ENCODE results near the gene AGAP1.

GRCh38 chr2:235000718-235001596, 49.1 kb downstream of the SH3BP4 start:
- PRO-cap, 4 experiments, result peak in 4 of 4 experiments; most common plus-strand start chr2:235001000 (in 2); most common minus-strand start chr2:235000897 (in 4)
- RAMPAGE, long total RNA, 2 experiments, result no peak in any of the 2 experiments

- PRO-cap, 4 experiments, result peak in 2 of 4 experiments; most common plus-strand start chr2:235008727 (in 1); most common minus-strand start chr2:235008631 (in 2)
- RAMPAGE, long total RNA, 2 experiments, result no peak in any of the 2 experiments
Measured at GRCh38 chr2:235008349-235009236, 56.8 kb downstream of the SH3BP4 start.

- PRO-cap, 4 experiments, result peak in 2 of 4 experiments; most common minus-strand start chr2:235031540 (in 2)
- RAMPAGE, long total RNA, 2 experiments, result no peak in any of the 2 experiments
Measured at GRCh38 chr2:235031306-235031982, 79.6 kb downstream of the SH3BP4 start.

DNA sequence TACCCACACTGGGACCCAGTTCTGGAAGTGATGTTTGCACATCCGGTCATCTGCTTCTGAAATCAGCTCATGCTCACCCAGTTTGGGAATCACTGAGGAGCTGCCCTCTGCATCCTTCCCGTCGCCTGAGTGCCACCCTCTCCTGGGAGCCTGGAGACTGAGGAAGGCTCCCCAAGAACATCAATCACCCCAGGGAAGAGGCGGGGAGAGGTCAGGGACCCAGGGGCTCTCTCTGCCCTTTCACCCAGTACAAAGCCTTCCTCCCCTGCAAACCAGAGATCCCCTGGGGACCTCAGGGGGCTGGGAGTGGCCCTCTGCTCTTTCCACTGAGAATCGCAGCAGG, 150.5 kb upstream of the AGAP1 start:
- PRO-cap, 4 experiments, result no peak in any of the 4 experiments
- RAMPAGE, long total RNA, 2 experiments, result no peak in any of the 2 experiments

DNA sequence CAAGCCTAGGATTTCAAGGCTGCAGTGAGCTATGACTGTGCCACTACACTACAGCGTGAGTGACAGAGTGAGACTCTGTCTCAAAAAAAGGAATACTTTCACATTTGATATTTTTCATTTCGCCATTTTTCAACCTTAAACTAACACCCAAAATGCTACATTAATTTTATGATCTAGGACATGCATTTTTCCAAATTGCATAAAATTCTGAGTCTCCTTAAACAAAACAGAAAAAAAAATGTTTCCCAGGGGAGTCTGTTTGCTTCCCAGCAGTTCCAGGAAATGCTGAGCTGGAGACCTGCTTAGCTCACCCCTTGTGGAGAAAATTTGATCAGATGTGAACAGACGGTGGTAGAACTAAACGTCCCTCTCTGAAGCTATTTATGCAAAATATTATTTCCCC, 75.0 kb upstream of the AGAP1 start:
- PRO-cap, 4 experiments, result no peak in any of the 4 experiments
- RAMPAGE, long total RNA, 2 experiments, result no peak in any of the 2 experiments

GRCh38 chr2:235493491-235494393, at the start of gene AGAP1:
Gene AGAP1, plus strand, starts transcription at chr2:235494043.
- PRO-cap, 4 experiments, result peak in 4 of 4 experiments; most common plus-strand start chr2:235494311 (in 3); most common minus-strand start chr2:235493855 (in 3)
- RAMPAGE, long total RNA, 2 experiments, result no peak in any of the 2 experiments

DNA sequence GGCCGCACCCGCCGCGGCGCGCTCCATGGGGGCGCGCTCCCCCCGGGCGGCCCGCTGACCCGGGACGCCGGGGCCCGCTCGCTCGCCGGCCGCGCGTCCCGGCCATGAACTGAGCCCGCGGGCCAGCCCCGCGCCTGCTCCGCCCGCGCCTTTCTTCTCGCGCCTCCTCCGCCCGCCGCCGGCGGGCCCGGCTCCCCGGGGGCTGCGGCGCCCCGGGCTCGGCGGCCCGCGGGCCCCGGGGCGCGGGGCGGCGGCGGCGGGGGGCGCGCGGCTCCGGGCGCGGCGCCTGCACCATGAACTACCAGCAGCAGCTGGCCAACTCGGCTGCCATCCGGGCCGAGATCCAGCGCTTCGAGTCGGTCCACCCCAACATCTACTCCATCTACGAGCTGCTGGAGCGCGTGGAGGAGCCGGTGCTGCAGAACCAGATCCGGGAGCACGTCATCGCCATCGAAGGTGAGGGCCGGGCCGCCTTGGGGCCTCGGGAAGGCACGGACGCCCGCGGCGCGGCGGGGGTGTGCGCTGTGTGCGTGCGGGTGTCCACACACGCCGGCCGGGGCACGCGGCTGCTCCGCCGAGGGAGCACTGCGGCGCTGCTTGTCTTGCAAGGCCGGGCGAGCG, 661 bp downstream of the AGAP1 start:
- PRO-cap, 4 experiments, result peak in 4 of 4 experiments; most common plus-strand start position 571 of the sequence (in 1); most common minus-strand start position 111 of the sequence (in 4)
- RAMPAGE, long total RNA, 2 experiments, result no peak in any of the 2 experiments

DNA sequence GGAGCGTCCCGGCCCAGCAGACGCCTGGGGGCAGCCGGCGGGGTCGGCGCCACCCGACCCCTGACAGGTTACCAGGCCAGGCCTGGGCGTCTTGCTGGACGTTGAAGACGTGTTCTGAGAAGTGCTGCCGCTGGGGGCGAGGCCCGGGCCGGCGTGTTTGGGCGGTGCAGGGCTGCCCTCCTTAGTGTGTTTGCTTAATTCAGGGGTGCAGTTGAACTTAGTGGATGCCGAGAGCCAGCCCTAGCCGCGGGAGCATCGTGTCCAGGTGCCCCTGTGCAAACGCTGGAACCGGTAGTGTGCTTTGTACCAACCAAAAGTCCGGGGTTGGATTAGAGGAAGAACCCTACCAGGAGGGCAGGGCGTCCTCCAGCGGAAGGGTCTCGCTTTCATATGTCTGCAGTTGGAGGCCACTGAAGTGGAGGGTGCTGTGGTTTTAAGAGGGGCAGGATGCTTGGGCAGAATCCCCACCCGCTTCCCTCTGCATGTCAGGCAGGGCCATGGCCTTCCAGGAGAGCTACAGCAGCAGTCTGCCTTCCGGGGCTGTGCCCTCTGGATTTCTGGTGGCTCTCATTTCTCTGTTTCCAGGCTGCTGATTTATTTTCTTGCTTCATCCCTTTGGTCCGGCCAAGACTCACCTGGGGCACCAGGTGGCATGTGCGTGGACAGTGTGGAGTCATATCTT, 1.4 kb downstream of the AGAP1 start:
- PRO-cap, 4 experiments, result peak in 2 of 4 experiments; most common minus-strand start position 559 of the sequence (in 2)
- RAMPAGE, long total RNA, 2 experiments, result no peak in any of the 2 experiments

GRCh38 chr2:235506617-235507165, 12.8 kb downstream of the AGAP1 start:
- PRO-cap, 4 experiments, result no peak in any of the 4 experiments
- RAMPAGE, long total RNA, 2 experiments, result no peak in any of the 2 experiments

GRCh38 chr2:235535530-235536033, 41.7 kb downstream of the AGAP1 start:
- PRO-cap, 4 experiments, result no peak in any of the 4 experiments
- RAMPAGE, long total RNA, 2 experiments, result no peak in any of the 2 experiments

DNA sequence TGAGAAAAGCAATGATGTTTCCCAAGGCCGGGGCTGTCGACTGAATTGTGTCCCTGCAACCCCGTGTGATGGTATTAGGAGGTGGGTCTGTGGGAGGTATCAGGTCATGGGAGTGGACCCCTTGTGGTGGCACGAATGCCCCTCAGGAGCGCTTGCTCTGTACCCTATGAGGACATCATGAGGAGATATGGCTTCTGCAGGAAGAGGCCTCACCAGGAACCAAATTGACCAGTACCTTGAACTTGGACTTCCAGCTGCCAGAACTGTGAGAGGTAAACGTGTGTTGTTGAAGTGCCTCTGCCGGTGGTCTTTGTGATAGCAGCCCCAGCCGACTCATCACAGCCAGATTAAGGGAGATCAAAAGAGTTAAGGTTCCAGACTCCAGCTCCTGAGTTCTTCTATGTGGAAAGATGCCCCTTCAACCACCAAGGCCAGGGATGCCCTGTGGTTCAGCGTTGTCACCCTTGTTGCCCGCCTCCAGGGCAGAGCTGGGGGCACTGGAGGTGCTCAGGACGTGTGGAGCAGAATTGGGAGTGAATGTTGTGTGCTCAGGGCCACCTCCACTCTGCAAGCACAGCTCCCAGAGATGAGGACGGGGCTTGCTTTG, 103.0 kb downstream of the AGAP1 start:
- PRO-cap, 4 experiments, result no peak in any of the 4 experiments
- RAMPAGE, long total RNA, 2 experiments, result no peak in any of the 2 experiments

- PRO-cap, 4 experiments, result no peak in any of the 4 experiments
- RAMPAGE, long total RNA, 2 experiments, result no peak in any of the 2 experiments
Measured at GRCh38 chr2:235614704-235615516, 121.1 kb downstream of the AGAP1 start.

- PRO-cap, 4 experiments, result no peak in any of the 4 experiments
- RAMPAGE, long total RNA, 2 experiments, result no peak in any of the 2 experiments
Measured at GRCh38 chr2:235766265-235766702, 272.4 kb downstream of the AGAP1 start.

- PRO-cap, 4 experiments, result no peak in any of the 4 experiments
- RAMPAGE, long total RNA, 2 experiments, result no peak in any of the 2 experiments
Measured at GRCh38 chr2:235792529-235793193, 298.8 kb downstream of the AGAP1 start.

- PRO-cap, 4 experiments, result no peak in any of the 4 experiments
- RAMPAGE, long total RNA, 2 experiments, result no peak in any of the 2 experiments
Measured at GRCh38 chr2:235974418-235974887, 193.7 kb downstream of the GBX2 start.

GRCh38 chr2:236030495-236030884, 137.7 kb downstream of the GBX2 start:
- PRO-cap, 4 experiments, result no peak in any of the 4 experiments
- RAMPAGE, long total RNA, 2 experiments, result no peak in any of the 2 experiments

GRCh38 chr2:236178533-236179099, 10.4 kb upstream of the GBX2 start:
- PRO-cap, 4 experiments, result no peak in any of the 4 experiments
- RAMPAGE, long total RNA, 2 experiments, result no peak in any of the 2 experiments

- PRO-cap, 4 experiments, result no peak in any of the 4 experiments
- RAMPAGE, long total RNA, 2 experiments, result no peak in any of the 2 experiments
Measured at GRCh38 chr2:236241343-236242104, 22.7 kb downstream of the ASB18 start.

GRCh38 chr2:236250837-236251650, 13.2 kb downstream of the ASB18 start:
- PRO-cap, 4 experiments, result no peak in any of the 4 experiments
- RAMPAGE, long total RNA, 2 experiments, result no peak in any of the 2 experiments

GRCh38 chr2:236769881-236770654, 200.4 kb downstream of the ACKR3 start:
- PRO-cap, 4 experiments, result no peak in any of the 4 experiments
- RAMPAGE, long total RNA, 2 experiments, result no peak in any of the 2 experiments

Measured in right lobe of liver (tissue), 4 donors.